ENCODE results near the gene TAF4.

DNA sequence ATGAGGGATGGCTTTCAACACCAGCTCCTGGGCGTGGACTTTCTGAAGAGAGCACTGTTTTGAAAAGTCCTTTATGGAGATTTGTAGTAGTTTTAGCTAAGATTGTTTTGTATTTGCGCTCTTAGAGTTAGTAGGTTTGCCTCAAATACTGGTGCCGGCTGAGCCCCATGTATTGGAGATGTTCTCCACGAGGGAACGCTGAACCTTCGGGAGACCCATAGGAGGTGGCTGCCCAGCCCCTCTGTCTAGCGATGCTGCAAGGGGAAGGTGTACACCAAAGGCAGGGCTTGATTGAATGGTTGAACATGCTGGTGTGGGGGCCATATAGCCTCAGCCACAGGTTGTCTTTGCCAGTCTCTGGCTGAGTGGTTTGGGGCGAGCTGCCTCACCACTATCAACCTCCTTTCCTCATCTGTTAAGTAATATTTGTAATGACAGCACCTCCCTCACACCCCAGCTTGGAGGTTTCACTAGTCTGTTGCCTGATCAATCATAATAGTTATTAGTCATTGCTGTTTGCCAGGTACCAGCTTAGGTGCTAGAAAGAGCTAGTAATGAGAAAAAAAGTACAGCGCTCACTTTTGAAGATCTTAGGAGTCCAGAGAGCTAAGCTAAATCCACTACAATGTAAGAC is 11.9 kb upstream of the ZNF831 start:
- PRO-cap, 3 experiments: no peak in any of the 3 experiments
- RAMPAGE, long total RNA, 2 experiments: no peak in any of the 2 experiments
- RRBS: no CpG with 5 or more reads among the region's 9 CpGs

DNA sequence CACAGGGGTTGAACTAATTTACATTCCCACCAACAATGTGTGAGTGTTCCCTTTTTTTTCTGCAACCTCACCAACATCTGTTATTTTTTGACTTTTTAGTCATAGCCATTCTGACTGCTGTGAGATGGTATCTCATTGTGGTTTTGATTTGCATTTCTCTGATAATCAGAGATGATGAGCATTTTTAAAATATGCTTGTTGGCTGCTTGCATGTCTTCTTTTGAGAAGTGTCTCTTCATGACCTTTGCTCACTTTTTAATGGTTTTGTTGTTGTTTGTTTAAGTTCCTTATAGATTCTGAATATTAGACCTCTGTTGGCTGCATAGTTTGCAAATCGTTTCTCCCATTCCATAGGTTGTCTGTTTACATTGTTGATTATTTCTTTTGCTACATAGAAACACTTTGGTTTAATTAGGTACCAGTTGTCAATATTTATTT is 1.8 kb upstream of the ZNF831 start:
- PRO-cap, 3 experiments: no peak in any of the 3 experiments
- RAMPAGE, long total RNA, 2 experiments: no peak in any of the 2 experiments
- RRBS: no CpG with 5 or more reads among the region's 1 CpG

- PRO-cap, 3 experiments: no peak in any of the 3 experiments
- RAMPAGE, long total RNA, 2 experiments: no peak in any of the 2 experiments
- RRBS: no CpG with 5 or more reads among the region's 2 CpGs
Measured at GRCh38 chr20:59175766-59176171, 12.1 kb downstream of the ZNF831 start.

DNA sequence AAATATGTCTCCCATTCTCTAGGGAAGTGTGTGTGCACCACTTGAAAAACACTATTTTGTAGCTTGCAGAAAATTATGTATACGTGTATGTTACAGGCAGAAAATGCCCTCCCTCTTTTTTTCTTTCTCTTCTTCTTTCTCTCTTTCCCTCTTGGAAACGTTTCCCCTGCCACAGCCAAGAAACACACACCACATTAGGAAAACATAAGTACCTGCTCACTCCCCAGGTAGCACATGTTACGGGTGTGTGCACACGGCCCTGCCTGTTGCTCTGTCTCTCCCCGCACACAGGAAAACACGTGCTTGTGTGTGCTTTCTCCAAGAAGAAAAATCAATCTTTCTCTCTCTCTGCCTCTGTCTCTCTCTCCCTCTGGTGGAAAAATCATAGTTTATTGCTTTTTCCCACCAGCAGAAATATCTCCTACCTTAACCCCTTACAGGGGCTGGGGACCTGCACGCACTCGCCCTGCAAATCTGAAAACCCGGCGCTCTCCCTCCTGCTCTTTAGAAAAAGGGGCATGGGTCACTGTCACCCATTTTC is 102.2 kb downstream of the EDN3 start:
- PRO-cap, 3 experiments: no peak in any of the 3 experiments
- RAMPAGE, long total RNA, 2 experiments: no peak in any of the 2 experiments
- RRBS: no CpG with 5 or more reads among the region's 10 CpGs

- PRO-cap, 3 experiments: no peak in any of the 3 experiments
- RAMPAGE, long total RNA, 2 experiments: no peak in any of the 2 experiments
- RRBS: no CpG with 5 or more reads among the region's 18 CpGs
Measured at GRCh38 chr20:59428798-59429707, 128.6 kb downstream of the EDN3 start.

- PRO-cap, 3 experiments: no peak in any of the 3 experiments
- RAMPAGE, long total RNA, 2 experiments: no peak in any of the 2 experiments
- RRBS: no CpG with 5 or more reads among the region's 7 CpGs
Measured at GRCh38 chr20:60201953-60202455, 243.8 kb downstream of the CDH26 start.

DNA sequence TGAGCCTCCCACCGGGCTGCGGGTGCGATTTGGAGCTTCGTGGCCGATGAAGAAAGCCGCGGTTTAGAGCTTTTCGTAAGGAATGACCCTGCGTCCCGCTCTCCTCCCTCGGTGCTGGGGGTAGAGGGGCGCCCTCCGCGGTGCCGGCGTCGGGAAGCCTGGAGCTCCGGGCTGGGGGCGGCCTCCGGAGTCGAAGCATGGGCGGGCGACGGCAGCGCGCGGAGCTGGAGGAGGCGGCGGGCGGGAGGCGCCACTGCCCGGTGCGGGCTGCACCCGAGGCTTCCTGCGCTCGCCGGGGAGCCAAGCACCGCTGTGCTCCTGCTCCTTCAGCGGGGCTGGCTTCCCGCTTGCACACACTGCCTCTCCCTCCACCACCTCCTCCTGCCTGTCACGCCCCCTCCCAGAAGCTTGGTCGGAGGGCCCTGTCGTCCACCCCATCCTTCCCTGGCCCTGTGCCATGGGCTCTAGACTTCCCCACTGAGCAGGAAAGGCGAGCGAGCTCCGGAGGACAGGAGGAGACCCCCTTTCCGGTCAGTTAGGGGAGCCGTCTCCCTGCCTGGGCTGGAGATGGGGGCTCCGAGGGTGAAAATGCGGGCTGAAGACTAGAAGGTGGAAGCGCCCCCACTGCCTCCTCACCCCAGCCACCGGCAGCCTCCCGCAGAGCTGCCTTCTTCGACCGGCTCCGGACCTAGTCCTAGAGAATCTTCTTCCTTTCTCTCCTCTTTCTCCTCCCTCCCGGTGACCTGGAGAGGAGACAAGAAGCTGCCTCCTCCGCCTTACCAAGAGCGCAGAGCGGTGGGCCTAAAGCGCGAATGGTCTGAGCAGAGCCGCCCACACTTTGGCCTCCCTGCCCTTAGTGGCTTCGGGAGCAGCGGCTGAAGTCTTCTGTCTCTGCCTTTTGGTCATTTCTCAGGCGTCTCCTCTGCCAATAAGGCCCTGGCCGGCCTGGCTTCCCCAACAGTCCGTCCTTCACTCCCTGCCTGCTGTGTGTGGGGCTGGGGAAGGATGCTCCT is 1.9 kb downstream of the CDH4 start:
- PRO-cap, 3 experiments: peak in 3 of 3 experiments; most common plus-strand start position 783 of the sequence (in 3); most common minus-strand start position 669 of the sequence (in 1)
- RAMPAGE, long total RNA, 2 experiments: no peak in any of the 2 experiments
- RRBS: 3% methylated on average over 23 of the region's 68 CpGs

DNA sequence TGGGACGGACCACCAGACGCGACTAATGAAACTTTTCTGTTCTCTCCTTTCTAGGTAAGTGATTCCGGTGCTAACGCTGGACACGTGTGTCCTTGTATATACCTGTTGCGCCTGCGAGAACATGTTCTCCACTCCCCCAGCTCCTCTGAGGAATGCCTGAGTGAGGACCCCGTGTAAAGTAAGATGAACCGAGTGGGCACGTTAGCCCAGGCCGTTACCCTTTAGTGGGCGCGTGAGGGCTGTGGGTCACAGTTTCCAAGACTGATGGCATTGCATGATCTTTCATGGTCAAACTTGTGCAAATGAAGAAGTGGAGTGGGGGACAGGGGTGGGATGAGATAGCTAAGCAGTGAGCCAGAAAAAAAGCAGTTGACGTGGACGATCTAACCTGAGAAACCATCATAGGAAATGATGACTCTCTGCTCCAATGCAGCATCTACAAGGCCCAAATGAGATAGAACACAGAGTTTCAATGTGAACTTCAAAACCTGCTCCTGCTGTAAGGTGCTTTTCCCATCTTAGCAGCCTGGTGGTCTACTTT is 249.8 kb downstream of the CDH4 start:
- PRO-cap, 3 experiments: no peak in any of the 3 experiments
- RAMPAGE, long total RNA, 2 experiments: no peak in any of the 2 experiments
- RRBS: no CpG with 5 or more reads among the region's 16 CpGs

DNA sequence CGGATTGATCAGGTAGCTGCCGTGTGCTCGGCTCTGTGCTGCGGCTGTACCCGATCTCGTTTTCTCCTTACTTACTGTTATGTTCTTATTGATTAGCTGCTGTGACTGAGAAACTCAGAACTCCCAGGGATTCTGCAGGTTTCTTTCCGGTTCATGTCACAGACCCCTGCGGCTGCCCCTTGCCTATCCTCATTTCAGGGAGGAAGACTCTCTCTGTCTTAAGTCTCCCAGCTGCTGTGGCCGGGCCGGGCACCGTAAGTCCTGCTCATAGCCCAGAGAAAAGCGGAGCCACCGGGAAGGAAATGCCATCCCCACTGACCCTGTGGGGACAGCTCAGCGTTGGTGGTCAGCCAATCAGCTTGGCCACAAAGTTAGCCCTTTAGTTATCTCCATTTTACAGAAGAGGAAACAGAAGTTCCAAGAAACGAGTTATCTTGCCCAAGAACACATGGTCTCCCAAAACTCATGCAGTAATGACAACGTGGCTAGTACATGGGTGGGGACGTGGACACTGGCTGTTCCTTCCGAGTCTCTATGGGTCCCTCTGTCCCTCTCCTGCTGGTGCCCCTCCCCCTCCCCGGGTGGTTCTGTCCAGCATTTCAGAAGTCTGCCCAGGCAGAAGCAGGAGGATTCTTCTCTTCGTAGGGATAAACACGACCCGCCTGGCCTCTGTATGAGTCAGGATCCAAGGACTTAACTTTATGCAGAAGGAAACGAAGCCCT is 273.7 kb downstream of the CDH4 start:
- PRO-cap, 3 experiments: no peak in any of the 3 experiments
- RAMPAGE, long total RNA, 2 experiments: no peak in any of the 2 experiments
- RRBS: 88% methylated on average over 5 of the region's 23 CpGs

DNA sequence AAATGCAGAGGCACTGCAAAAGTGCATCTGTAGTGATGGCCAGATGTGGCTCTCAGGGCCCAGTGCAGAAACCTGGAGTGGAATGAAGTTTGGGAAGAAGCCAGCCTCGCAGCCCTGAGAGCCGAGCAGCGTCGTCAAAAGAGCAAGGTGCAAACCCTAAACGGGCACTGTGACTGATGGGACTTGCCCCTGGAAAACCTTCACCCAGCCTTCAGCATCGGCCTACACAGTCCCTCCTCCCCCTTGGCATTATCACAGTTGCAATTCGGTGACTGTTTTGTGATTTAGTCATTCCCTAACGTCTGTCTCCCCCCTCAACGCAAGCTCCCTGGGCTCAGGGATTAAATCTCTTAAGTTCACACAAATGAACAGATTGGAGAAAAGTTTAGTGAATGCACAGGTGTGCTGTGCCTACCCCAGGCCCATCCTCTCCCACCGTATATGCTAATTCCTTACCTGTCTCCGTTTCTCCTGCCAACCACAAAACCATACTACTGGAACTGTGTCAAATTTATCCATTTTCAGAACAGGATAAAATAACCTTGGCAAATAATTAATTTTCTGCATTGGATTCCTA is 38.5 kb downstream of the TAF4 start:
- PRO-cap, 3 experiments: no peak in any of the 3 experiments
- RAMPAGE, long total RNA, 2 experiments: no peak in any of the 2 experiments
- RRBS: no CpG with 5 or more reads among the region's 11 CpGs

GRCh38 chr20:62040152-62040687 is 25.5 kb downstream of the TAF4 start:
- PRO-cap, 3 experiments: no peak in any of the 3 experiments
- RAMPAGE, long total RNA, 2 experiments: no peak in any of the 2 experiments
- RRBS: no CpG with 5 or more reads among the region's 19 CpGs

DNA sequence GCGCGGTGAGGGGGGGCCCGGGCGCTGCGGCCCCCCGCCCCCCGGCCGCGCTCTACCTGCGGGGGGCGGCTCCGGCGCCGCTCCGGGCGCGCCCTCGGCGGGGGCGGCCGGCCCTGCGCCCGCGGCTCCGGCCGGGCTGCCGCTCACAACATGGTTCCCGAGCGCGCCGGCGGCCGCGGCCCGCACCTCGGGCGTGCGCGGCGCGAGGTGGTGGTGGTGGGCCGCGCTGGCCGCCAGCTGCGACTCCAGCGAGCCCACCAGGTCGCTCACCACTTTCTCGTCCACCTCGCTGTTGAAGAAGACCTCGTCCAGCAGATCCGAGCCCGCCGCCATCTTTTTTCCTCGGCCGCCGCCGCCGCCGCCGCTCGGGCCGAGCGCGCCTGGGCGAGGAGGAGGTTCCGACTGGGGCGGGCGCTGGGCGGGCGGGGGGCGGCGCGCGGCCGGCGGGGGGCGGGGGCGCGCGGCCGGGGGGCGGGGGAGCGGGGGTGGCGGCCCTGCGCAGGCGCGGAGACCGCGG is at the start of gene TAF4:
Gene TAF4 (minus strand): TSS at position 404 of the 517 bp plus-strand sequence.
- PRO-cap, 3 experiments: peak in 3 of 3 experiments; most common minus-strand start position 404 of the sequence (in 2)
- RAMPAGE, long total RNA, 2 experiments: no peak in any of the 2 experiments
- RRBS: 2% methylated on average over 12 of the region's 89 CpGs

GRCh38 chr20:62123422-62124027 is 1.2 kb downstream of the LSM14B start:
- PRO-cap, 3 experiments: peak in 3 of 3 experiments; most common minus-strand start chr20:62123684 (in 2)
- RAMPAGE, long total RNA, 2 experiments: start-site peak on the minus strand in 2 of 2 experiments, at chr20:62123661-62123732 at its widest, 11 to 16 reads per replicate
- RRBS: 3% methylated on average over 3 of the region's 17 CpGs

DNA sequence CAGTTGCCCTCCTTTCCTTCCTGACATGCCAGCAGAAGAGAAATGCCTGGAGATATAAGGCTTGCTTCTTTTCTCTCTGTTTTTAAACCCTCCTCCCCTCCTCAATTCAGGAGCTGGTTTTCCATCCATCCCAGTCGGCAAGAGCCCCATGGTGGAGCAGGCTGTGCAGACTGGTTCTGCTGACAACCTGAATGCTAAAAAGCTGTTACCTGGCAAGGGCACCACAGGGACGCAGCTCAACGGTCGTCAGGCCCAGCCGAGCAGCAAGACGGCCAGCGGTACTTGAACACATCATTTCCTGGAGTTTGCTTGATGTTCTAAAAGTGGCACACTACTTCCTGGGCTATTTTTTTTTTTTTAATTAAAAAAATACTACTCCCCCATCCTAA is 7.4 kb downstream of the LSM14B start:
- PRO-cap, 3 experiments: no peak in any of the 3 experiments
- RAMPAGE, long total RNA, 2 experiments: no peak in any of the 2 experiments
- RRBS: no CpG with 5 or more reads among the region's 7 CpGs

DNA sequence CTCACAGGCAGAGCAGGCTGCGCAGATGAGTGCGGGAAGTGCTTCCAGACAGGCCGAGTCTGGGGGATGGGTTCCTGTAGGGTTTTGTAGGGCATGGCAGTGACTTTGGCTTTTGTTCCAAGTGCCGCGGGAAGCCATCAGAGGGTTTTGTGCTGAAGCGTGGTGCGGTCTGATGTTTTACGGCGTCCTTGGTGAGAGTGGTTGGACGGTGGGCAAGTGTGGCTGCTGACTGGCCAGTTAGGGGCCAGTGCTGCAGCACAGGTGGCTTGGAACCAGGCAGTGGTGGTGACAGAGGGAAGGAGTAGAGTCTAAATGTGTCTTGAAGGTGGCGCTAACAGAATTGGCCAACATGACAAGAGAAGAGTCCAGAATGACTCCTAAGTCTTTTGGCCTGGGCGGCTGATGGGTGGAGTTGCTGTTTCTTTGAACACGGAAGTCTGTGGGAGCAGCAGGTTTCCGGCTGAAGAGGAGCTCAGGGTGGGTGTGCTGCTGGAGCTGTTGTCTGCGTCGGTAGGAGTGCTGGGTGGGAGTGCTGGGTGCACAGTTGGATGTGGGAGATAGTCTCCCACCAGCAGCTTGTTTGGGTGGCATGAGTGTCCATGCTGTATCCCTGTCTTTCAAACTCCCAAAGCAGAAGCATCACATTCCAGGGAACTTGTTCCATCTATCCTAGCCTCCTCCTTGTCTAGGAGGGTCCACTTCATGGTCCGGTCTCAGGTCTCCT is 10.1 kb downstream of the LSM14B start:
- PRO-cap, 3 experiments: no peak in any of the 3 experiments
- RAMPAGE, long total RNA, 2 experiments: no peak in any of the 2 experiments
- RRBS: no CpG with 5 or more reads among the region's 17 CpGs

DNA sequence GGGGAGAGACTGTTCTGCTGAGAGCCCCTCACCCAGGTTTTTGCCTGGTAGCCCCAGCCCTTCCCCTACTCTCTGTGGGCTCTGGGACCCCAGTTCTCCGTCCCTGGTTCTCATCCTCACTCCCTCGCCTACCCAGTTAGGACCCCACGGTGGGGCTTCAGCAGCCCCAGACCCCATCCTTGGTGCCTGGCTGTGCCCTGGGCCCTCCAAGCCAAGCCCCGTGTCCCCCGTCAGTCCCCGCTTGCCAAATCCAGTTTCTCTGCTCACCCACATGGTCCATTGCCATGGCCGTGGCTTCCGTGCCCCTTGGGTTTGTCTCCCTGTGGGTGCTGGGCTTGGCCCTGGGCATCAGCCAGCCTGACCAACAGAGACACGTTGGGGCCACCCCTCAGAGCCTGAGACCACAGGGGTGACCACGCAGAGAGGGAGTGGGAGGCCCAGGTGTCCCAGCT is 7.6 kb downstream of the SS18L1 start:
- PRO-cap, 3 experiments: no peak in any of the 3 experiments
- RAMPAGE, long total RNA, 2 experiments: no peak in any of the 2 experiments
- RRBS: no CpG with 5 or more reads among the region's 10 CpGs

GRCh38 chr20:62227621-62228638 is 7.9 kb upstream of the HRH3 start:
- PRO-cap, 3 experiments: no peak in any of the 3 experiments
- RAMPAGE, long total RNA, 2 experiments: no peak in any of the 2 experiments
- RRBS: 75% methylated on average over 1 of the region's 33 CpGs

DNA sequence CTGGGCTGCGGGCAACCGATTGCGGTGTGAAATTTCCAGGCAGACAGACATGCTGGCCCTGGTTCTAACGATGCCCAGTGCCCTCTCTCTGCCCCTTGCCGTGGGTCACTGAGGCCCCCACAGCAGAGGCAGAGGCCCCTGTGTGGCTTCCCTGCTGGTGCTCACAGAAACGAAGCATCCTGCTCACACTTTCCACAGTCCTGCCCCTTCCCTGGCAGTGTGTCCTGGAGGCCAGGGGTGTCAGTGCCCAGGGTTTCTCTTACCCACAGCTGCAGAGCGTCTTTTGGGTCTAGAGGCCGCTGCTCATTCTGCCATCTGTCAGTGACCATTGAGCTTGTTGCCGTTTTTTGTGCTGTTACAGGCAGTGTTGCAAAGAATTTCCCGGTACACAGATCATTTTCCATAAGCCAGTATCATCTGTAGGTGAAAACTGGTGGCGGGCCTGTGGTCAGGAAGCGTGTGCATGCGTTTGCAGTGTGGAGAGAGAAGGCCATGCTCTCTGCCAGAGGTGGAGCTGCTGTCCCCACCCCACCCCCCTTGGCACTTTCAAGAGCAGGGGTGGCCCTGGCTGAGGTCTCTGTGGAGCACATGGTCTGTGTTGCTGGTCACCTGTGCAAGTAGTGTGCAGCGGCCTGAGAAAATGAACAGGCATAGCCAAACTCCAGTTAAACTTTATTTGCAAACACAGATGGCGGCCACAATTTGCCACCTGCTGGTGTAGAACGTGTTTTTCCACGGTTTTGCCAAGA is 2.2 kb downstream of the ADRM1 start:
- PRO-cap, 3 experiments: no peak in any of the 3 experiments
- RAMPAGE, long total RNA, 2 experiments: no peak in any of the 2 experiments
- RRBS: no CpG with 5 or more reads among the region's 17 CpGs

- PRO-cap, 3 experiments: no peak in any of the 3 experiments
- RAMPAGE, long total RNA, 2 experiments: no peak in any of the 2 experiments
- RRBS: 83% methylated on average over 4 of the region's 32 CpGs
Measured at GRCh38 chr20:62352693-62353485, 14.2 kb downstream of the LAMA5 start.

GRCh38 chr20:62365662-62366281 is 1.3 kb downstream of the LAMA5 start:
- PRO-cap, 3 experiments: peak in 2 of 3 experiments; most common plus-strand start chr20:62366028 (in 2); most common minus-strand start chr20:62365845 (in 1)
- RAMPAGE, long total RNA, 2 experiments: no peak in any of the 2 experiments
- RRBS: 21% methylated on average over 3 of the region's 10 CpGs